Transverse colon (tissue), 4 donors: ENCODE data around the genes TRMT1, RFX1 and PKN1.

- PRO-cap, result no peak
- RAMPAGE, long total RNA, 4 experiments, result no peak in any of the 4 experiments
Measured at GRCh38 chr19:13021208-13021869, 26.1 kb downstream of the NFIX start.

GRCh38 chr19:13053709-13054395 is 48.8 kb downstream of the LYL1 start:
- PRO-cap, result no peak
- RAMPAGE, long total RNA, 4 experiments, result no peak in any of the 4 experiments

DNA sequence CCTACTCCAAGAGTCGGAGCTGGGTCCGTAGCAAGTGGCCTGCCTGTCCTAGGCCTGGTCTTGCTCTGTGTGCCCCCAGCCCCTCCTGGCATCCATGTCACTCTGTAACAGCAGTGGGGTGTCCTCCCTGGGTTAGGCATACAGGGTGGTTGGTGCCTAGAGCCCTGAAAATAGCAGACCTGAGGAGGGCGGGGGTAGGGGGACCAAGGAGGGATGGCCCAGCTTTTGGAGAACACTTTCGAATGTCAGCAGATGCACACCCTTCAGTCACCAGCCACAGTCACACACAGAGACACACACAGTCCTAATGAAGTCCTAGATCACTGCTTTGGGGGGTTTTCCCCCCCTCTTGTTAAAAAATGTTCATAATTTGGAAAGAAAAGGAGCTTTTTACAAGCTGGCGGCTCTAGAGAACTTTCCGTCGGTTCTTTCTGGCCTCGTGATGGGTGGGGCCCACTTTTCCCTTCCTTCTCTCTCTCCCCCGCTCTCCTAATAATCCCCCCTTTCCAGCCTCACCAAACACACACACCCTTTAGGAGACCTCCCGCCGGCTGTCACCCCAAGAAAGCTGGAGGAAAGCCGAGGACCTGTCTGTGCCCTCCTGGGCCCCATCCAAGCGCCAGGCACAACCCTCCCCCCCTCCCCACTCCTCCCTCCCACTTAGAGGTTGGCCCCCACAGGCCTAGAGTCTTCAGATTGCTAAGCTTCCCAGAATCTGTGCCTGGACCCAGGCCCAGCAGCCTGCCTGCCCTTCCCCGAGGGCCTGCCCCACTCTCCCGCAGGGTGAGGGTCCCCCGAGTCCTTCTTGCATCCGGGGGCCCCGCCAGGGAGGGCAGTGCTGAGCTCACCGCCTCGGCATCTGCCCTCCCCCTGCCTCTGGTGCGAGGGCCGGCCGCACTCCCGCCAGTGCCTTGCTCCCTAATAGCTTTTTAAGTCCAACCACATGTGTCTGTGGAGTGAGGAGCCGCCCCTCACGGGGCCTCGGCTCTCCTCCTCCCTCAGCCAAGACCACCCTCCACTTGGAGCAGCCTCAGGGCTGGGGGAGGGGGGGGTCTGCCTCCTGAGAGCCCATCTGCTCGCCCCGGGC is 47.7 kb downstream of the LYL1 start:
- PRO-cap, result unidirectional peak, minus-strand start at position 294 of the sequence; bidirectional peak, plus-strand start at position 944 of the sequence, minus-strand start at position 778 of the sequence
- RAMPAGE, long total RNA, 4 experiments, result no peak in any of the 4 experiments

GRCh38 chr19:13090100-13090493 is 12.6 kb downstream of the LYL1 start:
- PRO-cap, result no peak
- RAMPAGE, long total RNA, 4 experiments, result start-site peak on the plus strand in 1 of 4 experiments, at chr19:13090303-13090383 at its widest, 20 reads per replicate

GRCh38 chr19:13116589-13117155 is at the start of gene TRMT1:
Gene TRMT1 (minus strand): TSS chr19:13116740.
- PRO-cap, result bidirectional peak, plus-strand start at chr19:13116861, minus-strand start at chr19:13116676
- RAMPAGE, long total RNA, 4 experiments, result start-site peak on the plus strand in 2 of 4 experiments, at chr19:13116798-13116855 at its widest, 7 to 18 reads per replicate; start-site peak on the minus strand in 2 of 4 experiments, at chr19:13116729-13116741 at its widest, 33 to 41 reads per replicate

- PRO-cap, result bidirectional peak, plus-strand start at chr19:13208438, minus-strand start at chr19:13208221
- RAMPAGE, long total RNA, 4 experiments, result no peak in any of the 4 experiments
Measured at GRCh38 chr19:13207630-13208352, 57.6 kb downstream of the IER2 start.

- PRO-cap, result no peak
- RAMPAGE, long total RNA, 4 experiments, result no peak in any of the 4 experiments
Measured at GRCh38 chr19:13621514-13621825, 115.2 kb upstream of the CACNA1A start.

- PRO-cap, result bidirectional peak, plus-strand start at chr19:13748721, minus-strand start at chr19:13748688
- RAMPAGE, long total RNA, 4 experiments, result no peak in any of the 4 experiments
Measured at GRCh38 chr19:13748506-13749121, 919 bp downstream of the YJU2B start.

GRCh38 chr19:13834667-13835089 is 39.4 kb downstream of the ZSWIM4 start:
- PRO-cap, result no peak
- RAMPAGE, long total RNA, 4 experiments, result start-site peak on the minus strand in 1 of 4 experiments, at chr19:13834662-13834751 at its widest, 10 reads per replicate

- PRO-cap, result bidirectional peak, plus-strand start at chr19:13909693, minus-strand start at chr19:13909558
- RAMPAGE, long total RNA, 4 experiments, result start-site peak on the plus strand in 2 of 4 experiments, at chr19:13909837-13909919 at its widest, 95 to 321 reads per replicate
Measured at GRCh38 chr19:13909489-13910027, 3.6 kb downstream of the CC2D1A start.

DNA sequence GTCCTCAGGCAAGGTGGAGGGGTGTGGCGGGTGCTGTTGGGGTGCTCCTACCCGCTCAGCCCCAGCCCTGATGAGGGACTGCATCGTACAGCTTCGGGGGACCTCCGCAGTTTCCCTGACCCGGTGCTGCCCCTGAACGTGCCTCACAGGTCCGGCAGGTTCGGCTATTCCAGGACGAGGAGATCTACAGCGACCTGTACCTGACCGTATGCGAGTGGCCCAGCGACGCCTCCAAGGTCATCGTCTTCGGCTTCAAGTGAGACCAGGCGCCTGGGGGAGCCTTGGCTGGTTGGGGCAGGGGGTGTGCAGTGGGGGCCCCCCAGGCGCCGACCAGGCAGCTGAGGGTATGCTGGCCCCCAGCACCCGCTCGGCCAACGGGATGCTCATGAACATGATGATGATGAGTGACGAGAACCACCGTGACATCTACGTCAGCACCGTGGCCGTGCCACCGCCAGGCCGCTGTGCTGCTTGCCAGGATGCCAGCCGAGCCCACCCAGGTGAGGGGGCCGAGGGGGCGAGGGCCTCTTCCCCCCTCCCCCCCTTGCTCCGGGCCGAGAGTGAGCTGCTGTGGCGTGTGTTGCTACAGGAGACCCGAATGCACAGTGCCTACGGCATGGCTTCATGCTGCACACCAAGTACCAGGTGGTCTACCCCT is 3.6 kb downstream of the DCAF15 start:
- PRO-cap, result no peak
- RAMPAGE, long total RNA, 4 experiments, result no peak in any of the 4 experiments

DNA sequence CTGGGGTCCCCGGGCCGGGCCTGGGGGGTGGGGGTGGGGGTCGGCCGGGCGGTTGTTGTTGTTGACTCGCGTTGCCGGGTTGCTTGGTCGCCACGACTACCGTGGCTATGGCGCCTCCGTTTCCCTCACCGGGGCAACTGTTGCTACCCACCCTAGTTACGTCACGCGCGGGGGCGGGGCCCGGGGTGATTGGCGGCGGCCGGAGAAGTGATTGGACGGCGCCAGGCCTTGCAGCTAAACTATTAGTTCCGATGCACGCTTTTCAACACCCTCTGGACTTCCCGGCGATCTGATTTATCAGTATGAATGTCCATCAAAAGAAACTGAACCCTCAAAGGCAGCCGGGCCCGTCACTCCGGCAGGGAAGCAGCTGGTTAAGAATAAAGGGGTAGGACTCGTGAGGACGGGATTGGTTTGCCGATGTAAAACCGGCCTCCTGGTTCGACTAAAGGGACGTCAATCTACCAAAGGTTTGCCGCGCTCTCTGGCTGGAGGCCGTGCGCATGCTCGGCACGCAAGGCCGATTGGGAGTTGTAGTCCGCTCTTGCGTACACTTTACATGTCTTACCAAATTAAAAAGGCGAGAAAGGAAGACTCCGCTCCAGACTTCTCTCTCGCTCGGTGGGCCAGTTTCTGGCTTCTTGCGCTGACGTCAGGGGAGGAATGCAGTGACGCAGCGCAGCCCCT is at the start of gene RFX1:
Gene RFX1 (minus strand): TSS at position 139 of the 687 bp plus-strand sequence.
- PRO-cap, result bidirectional peak, plus-strand start at position 186 of the sequence, minus-strand start at position 139 of the sequence; unidirectional peak, plus-strand start at position 518 of the sequence; unidirectional peak, plus-strand start at position 575 of the sequence
- RAMPAGE, long total RNA, 4 experiments, result start-site peak on the minus strand in 2 of 4 experiments, centred at positions 124 to 138 of the sequence, 9 to 13 reads per replicate

GRCh38 chr19:14006869-14007555 is 892 bp upstream of the RFX1 start:
- PRO-cap, result unidirectional peak, plus-strand start at chr19:14006959
- RAMPAGE, long total RNA, 4 experiments, result start-site peak on the minus strand in 1 of 4 experiments, at chr19:14007070-14007228 at its widest, 6 reads per replicate

DNA sequence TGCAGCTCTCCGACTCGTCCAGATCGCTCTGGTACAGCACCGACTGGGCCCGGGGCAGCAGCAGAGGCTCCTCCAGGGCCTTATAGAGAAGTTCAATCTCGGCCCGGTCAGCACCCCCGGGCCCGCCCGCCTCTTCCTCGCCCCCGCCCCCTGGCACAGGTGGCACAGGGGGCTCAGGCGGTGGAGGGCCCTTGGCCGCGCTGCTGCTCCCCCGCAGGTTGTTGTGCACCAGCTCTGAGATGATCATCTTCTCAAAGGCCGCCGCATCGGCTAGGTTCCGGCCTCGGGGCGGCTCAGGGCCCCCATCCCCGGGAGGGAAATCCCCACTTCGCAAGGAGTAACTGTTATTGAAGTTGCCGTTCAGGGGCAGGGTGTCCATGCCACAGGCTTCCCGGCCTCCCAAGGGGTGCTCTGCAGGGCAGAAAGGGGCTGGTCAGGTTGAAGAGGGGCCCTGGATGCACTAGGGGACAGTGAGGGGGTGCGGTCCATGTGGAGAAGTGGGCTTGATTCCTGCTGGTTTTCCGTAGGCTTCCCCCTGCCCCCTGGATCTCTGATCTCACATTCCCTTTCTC is 14.9 kb upstream of the ASF1B start:
- PRO-cap, result no peak
- RAMPAGE, long total RNA, 4 experiments, result start-site peak on the minus strand in 1 of 4 experiments, centred at position 209 of the sequence, 17 reads per replicate

DNA sequence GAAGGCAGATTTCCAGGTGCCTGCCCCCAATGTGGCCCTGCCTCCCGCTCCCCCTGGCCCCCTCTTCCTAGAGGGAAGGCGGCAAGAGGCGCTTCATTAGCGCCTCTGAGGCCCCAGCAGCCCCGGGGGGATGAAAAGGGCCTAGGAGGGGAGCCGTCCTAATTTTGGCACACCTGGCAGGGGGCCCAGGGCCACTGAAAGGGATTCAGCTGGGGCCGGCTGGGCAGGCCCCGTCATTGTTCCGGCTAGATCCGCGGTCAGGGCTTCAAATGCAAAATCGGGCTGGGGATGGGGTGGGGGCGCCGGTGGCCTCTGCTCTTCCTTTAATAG is 41.5 kb upstream of the ADGRL1 start:
- PRO-cap, result no peak
- RAMPAGE, long total RNA, 4 experiments, result no peak in any of the 4 experiments

- PRO-cap, result bidirectional peak, plus-strand start at chr19:14356059, minus-strand start at chr19:14355973
- RAMPAGE, long total RNA, 4 experiments, result no peak in any of the 4 experiments
Measured at GRCh38 chr19:14355651-14356315, 25.5 kb upstream of the ADGRE5 start.

- PRO-cap, result no peak
- RAMPAGE, long total RNA, 4 experiments, result no peak in any of the 4 experiments
Measured at GRCh38 chr19:14404222-14404855, 14.8 kb downstream of the DDX39A start.

- PRO-cap, result no peak
- RAMPAGE, long total RNA, 4 experiments, result no peak in any of the 4 experiments
Measured at GRCh38 chr19:14416071-14416690, 3.0 kb downstream of the DDX39A start.

GRCh38 chr19:14432875-14433914 is at the start of gene PKN1:
Gene PKN1 (plus strand): TSS chr19:14433306.
- PRO-cap, result bidirectional peak, plus-strand start at chr19:14433336, minus-strand start at chr19:14433172
- RAMPAGE, long total RNA, 4 experiments, result no peak in any of the 4 experiments

DNA sequence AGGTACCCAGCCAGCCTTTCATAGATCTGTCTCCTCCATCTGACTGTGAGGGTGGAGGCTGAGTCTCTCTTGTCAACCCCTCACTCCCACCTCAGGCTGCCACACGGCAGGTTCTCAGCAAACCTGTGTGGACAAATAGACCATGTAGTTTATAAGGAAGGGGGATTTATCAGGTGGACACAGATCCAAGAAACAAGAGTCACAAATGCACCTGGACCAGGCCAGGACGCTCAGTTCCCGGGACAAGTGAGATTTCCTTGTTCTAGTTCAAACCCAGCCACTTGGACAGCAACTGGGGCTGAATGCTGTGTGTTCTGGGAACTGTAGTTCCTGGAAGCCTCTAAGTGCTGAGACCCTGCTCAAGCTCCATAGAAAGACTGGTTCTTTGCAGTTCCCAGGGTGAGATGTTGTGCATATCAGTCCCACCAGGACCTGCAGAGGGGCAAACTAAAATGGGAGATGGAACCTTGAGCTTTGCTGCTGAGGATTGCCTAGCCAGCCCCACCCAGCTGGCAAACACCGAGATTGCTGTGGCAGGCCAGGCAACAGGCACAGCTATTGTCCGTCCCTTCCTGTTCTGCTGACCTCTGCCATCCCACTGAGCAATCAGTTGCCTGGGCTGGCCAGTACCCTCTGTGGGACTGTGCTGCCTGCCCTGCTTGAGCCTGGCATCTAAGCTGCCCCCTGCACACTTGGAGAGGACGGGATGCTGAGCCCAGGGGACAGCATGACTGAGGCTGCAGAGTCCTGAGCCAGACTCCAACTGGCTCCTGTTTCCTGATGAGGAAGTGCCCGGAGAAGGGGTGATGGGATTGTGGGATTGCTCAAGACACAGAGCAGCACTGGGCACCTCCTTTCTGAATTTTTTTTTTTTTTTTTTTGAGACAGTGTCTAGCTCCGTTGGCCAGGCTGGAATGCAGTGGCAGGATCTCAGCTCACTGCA is 1.4 kb upstream of the GIPC1 start:
- PRO-cap, result bidirectional peak, plus-strand start at position 522 of the sequence, minus-strand start at position 449 of the sequence; bidirectional peak, plus-strand start at position 575 of the sequence, minus-strand start at position 600 of the sequence; unidirectional peak, minus-strand start at position 733 of the sequence
- RAMPAGE, long total RNA, 4 experiments, result no peak in any of the 4 experiments